T47D (cell line): ENCODE results near the genes ATXN3L, VEGFD and GRPR.

DNA sequence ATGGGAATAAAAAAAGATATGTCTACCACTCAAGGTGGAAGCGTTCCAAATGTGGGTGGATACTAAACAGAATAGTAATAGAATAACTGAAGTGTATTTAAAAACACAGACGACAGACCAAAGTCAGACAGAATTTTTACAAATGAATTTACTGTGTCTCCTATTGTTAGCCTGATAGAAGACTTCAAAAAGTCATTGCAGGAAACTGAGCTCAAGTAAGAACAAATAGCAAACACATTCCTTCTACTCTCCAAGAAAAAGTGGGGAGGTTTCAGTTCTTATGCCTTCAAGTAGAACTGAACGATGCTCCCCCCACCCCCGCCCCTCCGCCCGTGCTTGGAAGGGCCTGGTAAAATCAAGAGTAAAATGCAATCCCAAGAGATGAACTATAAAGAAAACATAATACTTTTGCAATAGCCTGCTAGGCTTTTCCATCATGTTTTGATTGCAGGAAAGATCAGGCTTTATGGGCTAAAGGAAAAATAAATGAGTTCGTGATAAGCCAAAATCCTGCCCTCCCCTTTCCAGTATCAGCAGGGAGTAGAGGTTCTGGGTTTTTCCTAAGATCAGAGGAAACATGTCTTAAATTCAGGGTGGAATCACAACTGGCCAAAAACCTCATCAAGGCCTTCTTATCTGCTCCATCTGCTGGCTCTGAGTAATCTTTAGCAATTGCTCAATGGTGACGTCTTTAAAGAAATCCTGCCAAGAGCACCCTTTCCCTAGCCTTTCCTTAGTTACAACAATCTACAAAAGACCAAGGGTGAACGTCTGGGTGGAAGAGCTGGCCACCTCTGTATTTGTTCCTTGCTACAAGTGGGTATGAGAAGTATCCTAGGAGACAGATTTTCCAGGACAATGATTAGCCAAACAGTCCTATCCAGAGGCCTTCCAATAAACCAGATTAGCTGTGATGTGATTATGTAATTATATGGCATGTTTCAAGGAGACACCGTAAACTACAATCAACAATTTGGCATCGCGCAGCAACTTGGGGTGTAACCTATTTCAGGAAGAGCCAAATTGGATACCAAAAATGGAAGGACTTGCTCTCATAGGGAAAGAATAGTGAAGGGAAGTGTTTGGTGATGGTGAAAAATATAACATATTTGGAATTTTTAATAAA lies 66.2 kb upstream of the FAM9C start:
- RRBS: no CpG with 5 or more reads among the region's 12 CpGs

DNA sequence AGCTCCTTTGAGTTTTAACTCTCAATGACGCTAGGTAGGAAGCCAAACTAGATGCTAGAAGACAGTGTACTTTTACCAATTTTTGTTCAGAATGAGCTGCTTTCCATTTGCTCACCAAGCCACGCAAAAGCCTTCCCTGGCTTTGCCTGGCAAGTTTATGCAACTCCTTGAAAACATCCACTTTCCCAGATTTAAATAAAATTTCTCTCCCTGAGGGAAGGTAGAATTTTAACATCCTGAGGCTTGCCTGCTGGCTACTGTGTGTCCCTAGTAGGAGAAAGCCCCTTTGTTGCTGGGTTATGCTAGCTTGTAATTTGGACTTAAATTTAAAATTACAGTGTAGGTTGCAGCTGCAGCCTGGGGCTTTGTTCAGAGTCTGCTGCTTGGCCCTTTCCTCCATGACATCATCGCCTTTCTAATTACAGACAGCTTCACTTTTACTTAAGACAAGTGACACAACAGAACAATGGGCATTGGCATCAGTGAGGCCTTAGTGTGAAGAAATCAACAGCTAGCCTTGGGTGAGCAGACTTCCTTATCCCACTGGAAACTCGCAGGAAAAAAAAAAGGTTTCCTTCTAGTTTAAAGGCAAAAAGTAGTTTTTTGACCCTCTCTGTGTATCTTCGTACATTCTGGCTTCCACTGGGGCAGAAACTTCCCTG lies 122.9 kb upstream of the FAM9C start:
- RRBS: no CpG with 5 or more reads among the region's 5 CpGs

GRCh38 chrX:13224267-13224589 lies 95.6 kb downstream of the ATXN3L start:
- RRBS: no CpG with 5 or more reads among the region's 3 CpGs

- RRBS: no CpG with 5 or more reads among the region's 4 CpGs
These were observed 80.5 kb downstream of the ATXN3L start for GRCh38 chrX:13239342-13239678.

DNA sequence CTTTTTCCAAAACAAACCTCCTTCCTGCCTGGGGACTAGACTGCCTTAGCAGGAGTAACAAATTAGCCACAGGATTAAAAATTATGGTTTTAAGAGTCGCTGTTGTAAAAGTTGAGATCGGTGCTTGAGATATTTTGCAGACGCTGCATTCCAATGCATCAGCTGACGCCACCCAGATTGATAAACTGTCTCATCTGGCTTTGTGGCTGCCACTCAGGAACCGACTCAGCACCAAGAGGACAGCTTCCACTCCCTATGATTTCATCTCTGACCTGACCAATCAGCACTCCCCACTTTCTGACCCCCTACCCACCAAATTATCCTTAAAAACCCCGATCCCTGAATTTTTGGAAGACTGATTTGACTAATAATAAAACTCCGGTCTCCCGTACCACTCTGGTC lies 70.7 kb downstream of the ATXN3L start:
- RRBS: no CpG with 5 or more reads among the region's 8 CpGs

DNA sequence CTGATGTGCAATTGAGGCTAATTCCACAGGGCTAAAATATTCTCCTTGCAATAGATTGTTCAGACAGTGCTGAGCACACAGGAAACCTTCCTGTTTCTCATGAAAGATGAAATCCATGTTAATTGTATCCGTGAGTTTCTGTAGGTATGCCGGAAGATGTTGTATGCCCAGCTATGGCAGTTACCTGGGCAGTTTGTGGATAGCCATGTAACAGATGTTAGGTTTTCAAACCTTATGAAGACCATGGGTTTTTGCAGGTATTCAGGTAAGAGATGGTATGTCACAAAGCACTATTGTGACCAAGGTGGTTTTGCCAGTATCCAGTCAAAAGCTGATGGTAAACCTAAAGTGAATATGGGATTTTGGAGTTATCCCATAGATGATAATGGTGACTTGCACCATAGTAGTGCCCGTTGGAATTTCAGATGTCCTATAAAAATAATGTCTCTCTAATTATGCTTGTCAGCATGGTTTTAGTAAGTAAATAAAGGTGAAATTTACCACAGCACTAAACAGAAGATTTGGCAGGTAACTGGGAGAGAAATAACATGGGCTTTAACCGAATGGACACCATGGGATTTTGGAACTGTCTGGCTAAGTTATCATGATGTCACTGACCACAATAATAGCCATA lies at the start of gene ATXN3L:
Gene ATXN3L (minus strand): TSS at position 236 of the 634 bp plus-strand sequence.
- RRBS: no CpG with 5 or more reads among the region's 4 CpGs

GRCh38 chrX:13398259-13399074 lies 78.6 kb upstream of the ATXN3L start:
- RRBS: no CpG with 5 or more reads among the region's 5 CpGs

GRCh38 chrX:13652299-13652711 lies 636 bp upstream of the TCEANC start:
- RRBS: no CpG with 5 or more reads among the region's 7 CpGs

- RRBS: 2% methylated on average over 12 of the region's 30 CpGs
These were observed 509 bp downstream of the OFD1 start for GRCh38 chrX:13734966-13735548.

DNA sequence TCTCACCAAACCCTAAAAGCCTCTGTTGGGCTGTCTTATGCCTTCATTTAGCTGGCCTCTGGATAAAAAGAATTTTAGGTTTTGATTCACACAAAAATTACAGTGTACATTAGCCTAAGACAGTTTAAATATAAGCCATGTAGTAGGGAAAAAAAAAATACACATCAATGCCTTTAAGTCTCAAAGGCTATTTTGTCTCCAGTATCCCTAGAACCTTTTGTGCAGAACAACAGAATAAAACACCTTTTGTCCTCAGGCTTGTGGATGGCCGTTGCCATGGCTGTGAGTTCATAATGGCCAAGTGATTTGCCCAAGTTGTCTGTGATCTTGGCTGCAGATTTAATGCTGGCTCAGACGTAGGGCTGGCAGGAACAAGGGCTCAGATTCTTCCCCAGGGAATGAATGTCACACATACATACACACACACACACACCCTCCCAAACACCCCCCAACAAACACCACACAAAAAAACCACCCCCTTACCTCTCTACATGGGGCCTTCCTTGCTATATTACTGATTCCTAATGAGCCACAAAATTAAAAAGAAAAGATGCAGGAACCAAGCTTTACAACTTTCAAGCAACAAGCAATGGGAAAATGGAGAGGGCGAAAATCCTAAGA lies 25.3 kb downstream of the GPM6B start:
- RRBS: no CpG with 5 or more reads among the region's 3 CpGs

GRCh38 chrX:14886018-14886610 lies 12.9 kb downstream of the MOSPD2 start:
- RRBS: no CpG with 5 or more reads among the region's 5 CpGs

DNA sequence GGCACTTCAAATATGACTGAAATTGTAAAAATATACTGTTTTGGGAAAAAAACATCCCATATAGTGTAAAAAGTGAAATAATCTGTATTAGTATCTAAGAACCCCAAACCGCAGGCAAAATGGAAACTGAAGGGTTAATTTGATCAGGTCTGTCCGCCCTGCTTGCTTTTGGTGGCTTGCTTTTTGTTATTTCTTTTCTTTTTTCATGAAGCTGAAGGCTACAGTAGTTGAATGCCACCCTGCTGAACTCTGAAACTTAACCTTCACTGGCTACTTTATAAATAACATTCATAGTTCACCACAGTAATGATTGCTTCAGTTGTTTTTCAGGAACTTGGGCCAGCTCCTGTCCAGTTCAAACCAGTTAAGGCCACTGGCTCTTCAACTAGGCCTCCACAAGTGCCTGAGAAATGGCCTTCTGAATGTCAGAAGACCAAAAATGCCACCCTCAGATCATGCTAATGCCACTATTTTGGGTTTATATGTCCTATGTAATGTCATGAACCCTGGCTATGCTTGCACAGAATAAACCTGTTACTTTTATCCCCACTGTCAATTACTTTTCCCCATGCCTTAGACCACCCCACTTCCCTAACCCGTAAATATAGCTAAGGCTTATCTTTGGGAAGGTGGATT lies 7.7 kb upstream of the ASB9 start:
- RRBS: no CpG with 5 or more reads among the region's 3 CpGs

- RRBS: no CpG with 5 or more reads among the region's 2 CpGs
These were observed at the start of gene VEGFD for GRCh38 chrX:15384313-15384593. Gene VEGFD, minus strand, starts transcription at chrX:15384413.

DNA sequence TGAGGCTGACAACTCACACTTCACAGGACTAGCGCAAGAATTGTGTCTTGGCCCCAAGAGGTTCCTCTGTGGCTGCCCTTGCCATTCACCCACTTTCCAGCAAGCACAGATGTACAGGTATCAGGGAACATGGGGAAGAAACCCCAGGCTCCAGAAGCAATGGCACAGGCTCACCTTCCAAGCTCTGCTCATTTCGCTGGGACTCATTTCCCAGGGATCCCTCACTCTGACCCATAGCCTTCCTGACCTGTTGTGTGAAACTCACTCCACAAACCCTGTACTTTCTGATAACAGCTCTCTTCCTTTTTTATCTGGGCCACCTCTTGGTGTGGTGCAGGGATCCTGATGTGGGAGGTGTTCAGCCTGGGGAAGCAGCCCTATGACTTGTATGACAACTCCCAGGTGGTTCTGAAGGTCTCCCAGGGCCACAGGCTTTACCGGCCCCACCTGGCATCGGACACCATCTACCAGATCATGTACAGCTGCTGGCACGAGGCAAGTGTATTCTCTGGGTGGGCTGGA lies 49.0 kb downstream of the BMX start:
- RRBS: 50% methylated on average over 2 of the region's 5 CpGs

GRCh38 chrX:15601673-15602331 lies 1.0 kb upstream of the ACE2 start:
- RRBS: no CpG with 5 or more reads among the region's 8 CpGs

DNA sequence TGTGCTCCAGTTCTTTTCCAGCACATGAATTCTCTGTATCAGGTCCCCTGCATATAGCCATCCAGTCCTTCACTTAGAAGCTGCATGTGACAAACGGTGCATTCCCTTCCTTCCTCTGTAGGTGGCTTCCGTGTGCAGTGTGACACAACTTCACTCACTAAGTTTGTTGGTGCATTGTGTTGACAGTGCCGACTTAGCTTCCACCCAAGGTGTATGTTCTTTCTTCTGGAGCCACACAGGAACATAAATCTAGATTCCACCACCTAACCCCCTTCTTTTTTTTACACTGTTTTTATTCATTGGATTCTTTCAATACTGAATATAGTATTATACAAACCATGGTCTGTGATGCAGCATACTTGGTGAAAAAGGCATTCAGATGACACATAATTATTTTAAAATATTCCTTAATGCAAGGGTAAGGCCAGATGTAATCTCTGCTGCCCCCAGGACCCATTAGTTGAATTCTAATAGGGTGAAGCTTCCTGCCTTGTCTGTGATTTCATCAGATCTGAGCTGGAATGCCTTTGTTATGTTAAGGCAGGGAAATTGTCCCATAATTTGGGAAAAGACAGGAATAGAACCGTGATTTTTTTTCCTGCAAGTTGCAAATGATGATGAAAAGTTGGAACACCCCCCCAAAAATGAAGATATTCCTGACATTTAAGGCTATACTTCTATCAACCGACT lies 26.0 kb downstream of the ZRSR2 start:
- RRBS: no CpG with 5 or more reads among the region's 5 CpGs

GRCh38 chrX:16123170-16123791 lies at the start of gene GRPR:
Gene GRPR, plus strand, starts transcription at chrX:16123565.
- RRBS: no CpG with 5 or more reads among the region's 6 CpGs

- RRBS: no CpG with 5 or more reads among the region's 8 CpGs
These were observed 72.4 kb upstream of the S100G start for GRCh38 chrX:16577312-16578126.

DNA sequence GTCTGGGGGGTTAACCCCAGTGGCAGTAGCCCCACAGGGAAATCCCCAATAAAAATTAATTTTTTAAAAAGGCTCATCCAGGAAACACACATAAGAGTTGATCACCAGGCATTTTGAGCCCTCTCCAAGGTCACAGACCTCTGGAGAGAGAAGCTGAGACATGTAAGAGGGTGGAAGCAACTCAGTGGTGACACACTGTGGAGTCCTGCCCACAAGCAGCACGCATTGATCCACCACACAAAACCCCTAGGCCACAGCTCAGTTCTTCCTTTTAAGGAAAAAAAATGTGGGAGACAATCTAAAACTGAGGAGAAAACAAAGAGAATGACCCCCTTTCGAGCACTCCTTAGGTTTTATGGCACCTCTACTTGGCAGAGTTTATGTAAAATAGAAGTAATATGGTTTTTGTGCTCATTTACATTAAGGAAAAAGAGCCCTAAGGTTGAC lies 71.7 kb upstream of the S100G start:
- RRBS: no CpG with 5 or more reads among the region's 2 CpGs

DNA sequence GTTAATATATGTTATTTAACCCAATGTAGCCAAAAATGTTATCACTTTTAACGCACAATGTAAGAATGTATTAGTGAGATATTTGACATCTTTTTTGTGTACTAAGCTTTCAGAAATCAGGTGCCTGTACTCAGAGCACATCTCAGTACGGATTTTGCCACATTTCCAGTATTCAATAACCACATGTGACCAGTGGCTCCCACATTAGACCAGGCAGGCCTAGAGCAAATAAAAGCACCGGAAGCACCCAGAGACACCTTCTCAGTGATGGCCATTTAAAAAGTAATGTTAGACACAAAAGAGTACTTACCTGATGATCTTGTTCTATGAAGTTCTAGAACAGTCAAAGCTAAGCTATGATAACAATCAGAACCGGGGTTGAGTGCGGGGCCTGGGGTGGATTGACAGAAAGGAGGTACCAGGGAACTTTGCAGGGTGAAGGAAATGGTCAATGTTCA lies 1.2 kb downstream of the CTPS2 start:
- RRBS: 9% methylated on average over 2 of the region's 5 CpGs